NALM6 (cell line): Measurements from ENCODE around the gene CHST15.

DNA sequence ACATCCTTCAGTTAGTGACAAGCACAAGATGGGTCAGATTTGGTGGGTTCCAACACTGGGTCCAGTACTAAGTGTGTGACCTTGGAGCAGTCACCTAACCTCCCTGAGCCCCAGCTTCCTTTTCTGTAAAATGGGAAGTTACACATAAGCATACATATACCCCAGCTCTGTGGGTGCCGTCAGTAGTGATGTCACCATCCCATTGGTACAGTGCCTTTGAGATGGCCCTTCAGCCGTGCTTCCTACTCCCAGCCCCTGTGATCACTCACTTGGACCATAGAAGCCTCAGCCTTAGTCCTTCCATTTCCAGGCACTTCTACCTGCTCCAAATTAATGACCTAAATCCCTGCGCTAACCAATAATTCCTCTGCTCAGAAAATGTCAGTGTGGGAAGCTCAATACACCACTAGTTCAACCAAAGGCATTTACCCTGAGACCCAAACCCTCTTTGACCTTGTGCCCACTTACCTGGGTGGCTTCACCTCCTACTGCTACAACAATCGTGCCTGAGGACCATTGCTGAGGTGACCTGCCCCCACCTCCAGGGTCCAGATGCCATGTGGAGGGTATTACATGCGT lies 95.4 kb downstream of the CHST15 start:
- PRO-cap = no peak

GRCh38 chr10:124089377-124090086 lies 3.9 kb downstream of the CHST15 start:
- PRO-cap = no peak

DNA sequence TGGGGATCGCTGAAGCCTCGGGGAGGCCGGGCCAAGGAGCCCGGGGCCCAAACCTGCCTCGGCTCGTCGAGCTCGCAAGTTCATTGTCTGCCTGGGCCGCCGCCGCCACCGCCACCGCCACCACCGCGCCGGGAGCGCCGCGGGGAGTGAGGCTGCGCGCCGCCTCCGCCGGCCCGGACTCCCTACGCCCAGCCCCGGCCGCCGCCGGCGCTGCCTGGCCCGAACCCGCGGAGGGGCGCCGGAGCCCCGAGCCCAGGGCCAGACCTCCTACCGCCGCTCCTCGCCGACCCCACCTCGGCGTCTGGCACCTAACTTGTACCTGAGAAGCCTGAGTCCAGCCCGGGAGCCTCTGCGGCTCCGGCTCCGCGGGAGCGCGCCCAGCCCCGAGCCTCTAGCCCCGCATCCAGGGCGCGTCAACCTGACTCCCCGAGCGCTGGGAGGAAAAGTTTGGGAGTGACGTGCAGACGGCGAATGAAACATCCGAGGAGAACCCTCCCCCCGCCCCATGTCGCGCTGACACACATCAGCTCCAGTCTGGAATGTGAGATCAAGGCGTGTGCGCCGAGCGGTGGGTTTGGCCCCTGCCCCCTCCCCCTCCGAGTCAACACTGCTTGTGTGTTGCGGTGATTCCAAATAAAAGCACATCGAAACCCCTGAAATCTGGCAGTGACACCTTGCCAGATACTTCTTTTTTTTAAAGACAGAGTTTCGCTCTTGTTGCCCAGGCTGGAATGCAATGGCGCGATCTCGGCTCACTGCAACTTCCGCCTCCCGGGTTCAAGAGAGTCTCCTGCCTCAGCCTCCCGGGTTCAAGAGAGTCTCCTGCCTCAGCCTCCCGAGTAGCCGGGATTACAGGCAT lies at the start of gene CHST15:
CHST15 (minus strand) TSS at position 449 of the 859 bp plus-strand sequence.
- PRO-cap = bidirectional peak, plus-strand start at position 83 of the sequence, minus-strand start outside the sequence; bidirectional peak, plus-strand start at position 532 of the sequence, minus-strand start at position 447 of the sequence; bidirectional peak, plus-strand start at position 697 of the sequence, minus-strand start at position 609 of the sequence

GRCh38 chr10:124143468-124144052 lies 50.2 kb upstream of the CHST15 start:
- PRO-cap = no peak

GRCh38 chr10:124522694-124523855 lies 61.5 kb downstream of the LHPP start:
- PRO-cap = no peak

GRCh38 chr10:124524868-124525609 lies 63.4 kb downstream of the LHPP start:
- PRO-cap = no peak

DNA sequence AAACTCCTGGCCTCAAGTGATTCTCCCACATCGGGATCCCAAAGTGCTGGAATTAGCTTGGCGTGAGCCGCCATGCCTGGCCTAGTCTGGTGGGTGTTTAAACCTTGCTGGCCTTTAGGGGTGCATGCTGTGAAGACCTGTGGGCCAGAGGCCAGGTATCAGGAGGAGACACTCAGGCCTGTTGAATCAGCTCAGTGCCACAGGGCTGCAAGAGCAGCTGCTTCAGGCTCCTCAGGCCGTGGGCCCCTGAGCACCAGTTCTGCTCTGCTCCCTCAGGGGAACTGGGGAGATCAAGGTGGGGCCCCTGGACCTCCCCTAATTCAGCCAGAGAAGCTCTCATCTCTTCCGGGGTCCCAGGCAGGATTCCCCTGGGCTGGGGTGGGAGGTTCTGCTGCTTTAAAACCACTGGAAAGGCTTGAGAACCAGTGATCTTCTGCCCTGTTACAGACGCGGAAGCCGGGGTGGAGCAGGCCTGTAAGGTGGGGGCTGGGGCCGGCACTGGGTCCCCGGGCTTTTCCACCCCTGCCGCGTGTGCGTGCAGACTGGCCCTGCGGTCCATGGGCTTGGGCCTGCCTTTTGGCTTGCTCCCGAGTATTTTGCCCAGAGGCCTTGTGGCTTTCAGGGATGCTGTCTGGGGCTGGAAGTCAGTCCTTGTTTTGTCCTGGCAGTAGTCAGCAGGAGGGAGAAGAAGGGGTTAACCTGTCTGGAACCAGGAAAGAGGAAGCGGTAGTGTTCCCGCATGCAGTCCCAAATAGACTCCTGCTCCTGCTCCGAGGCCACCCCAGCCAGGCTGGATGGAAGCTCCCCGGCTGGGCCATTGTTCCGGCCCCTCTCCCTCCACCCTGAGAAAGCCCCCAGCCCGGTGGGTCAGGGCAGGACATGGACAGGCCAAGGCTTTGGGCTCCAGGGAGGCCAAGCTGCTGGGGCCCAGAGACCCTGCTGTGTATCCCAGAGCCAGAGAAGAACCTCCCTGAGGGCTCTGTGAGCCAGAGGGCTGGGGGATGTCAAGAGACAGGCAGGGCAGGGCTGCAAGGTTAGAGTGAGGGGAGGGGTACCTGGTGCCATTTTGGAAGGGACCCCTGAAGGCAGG lies 74.3 kb downstream of the LHPP start:
- PRO-cap = bidirectional peak, plus-strand start at position 425 of the sequence, minus-strand start at position 451 of the sequence

GRCh38 chr10:124547311-124547650 lies 85.7 kb downstream of the LHPP start:
- PRO-cap = no peak

- PRO-cap = no peak
Observed at GRCh38 chr10:124565469-124566365, 104.1 kb downstream of the LHPP start.

GRCh38 chr10:124634496-124634953 lies 109.7 kb downstream of the FAM53B start:
- PRO-cap = no peak

DNA sequence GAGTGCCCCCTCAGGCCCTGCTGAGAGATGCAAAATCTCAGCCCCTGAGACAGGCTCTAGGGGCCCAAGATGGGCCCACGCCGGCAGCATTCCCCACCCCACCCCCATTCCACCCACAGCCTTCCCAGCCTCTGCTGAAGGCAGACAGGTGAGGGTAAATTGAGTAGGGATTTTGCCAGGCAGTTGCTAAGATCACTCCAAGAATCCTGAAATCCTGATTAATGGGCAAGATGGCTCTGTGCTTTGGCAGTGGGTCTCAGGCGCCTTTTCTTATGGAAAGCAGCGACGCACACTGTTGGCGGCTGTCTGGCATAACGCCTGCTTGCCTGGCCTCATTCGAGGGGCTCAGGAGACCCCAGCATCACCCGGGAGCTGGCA lies 98.8 kb downstream of the FAM53B start:
- PRO-cap = no peak

DNA sequence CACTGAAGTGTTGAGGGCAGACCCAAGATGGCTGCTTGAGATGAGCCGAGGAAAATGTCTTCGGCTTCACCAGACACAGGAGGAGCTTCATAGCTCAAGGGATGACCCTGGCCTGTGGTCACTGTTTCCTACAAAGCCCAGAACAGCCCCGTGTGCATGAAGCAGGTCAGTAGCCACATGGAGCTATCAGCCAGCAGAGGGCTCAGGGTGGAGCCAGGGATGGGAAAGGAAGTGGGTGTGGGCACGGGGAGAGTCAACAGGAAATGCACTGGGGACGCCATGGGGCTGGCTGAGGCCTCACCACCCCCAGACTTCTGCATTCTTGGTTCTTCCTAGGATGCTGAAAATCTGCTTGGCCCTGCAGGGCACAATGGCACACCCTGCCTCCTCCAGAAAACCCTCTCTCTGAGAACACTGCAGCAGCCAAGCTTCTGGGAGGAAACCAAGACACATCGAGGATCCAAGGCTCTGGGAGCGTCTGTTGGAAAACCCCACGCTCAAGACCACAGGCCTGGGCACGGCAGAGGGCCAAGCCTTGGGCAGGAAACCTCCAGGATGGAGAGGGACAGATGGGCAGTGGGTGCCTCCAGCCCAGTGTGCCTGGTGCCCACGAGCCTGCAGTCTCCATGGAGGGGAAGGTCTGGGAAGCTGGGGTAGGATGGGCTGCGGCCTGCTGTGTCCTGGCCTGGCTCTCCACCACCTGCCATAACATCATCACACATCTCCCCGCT lies 96.3 kb downstream of the FAM53B start:
- PRO-cap = no peak

GRCh38 chr10:124648629-124649421 lies 95.4 kb downstream of the FAM53B start:
- PRO-cap = no peak

DNA sequence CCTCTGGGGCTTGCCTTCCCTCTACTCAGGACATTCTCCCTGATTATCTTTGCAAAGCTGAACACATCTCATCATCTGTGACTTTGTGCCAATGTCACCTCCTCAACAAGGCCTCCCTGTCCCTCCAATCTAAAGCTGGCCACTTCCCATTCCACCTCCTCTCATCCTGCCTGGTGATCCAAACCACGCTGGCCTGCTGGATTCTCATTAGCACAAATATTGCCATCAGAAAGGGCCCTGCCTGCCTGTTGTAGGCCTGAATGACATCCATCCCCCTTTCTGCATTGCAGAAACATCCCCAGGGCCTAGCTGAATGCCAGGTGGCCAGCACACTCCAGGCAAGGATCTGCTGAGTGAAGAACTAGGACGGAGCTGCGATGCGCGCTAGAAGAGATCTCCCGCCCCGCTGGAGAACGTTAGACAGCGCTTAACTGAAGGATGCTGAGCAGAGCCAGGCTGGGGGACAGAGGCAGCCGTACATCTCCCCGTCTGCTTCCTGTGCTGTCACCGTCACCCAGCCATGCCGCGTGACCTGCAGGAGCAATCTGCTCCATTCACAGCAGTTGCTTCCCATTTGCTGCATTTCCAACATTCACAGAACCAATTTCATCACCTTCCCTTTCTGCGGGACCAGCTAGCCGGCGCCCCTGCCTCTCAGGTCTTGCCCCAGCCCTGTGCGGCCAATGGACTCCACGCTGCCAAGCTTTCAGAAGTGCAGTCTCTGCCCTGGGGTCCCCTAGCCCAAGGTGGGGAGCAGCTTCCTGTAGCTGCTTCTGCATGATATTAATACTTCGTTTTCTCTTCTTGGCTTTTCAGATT lies 73.3 kb downstream of the FAM53B start:
- PRO-cap = no peak

- PRO-cap = no peak
Observed at GRCh38 chr10:124677083-124677822, 66.9 kb downstream of the FAM53B start.

DNA sequence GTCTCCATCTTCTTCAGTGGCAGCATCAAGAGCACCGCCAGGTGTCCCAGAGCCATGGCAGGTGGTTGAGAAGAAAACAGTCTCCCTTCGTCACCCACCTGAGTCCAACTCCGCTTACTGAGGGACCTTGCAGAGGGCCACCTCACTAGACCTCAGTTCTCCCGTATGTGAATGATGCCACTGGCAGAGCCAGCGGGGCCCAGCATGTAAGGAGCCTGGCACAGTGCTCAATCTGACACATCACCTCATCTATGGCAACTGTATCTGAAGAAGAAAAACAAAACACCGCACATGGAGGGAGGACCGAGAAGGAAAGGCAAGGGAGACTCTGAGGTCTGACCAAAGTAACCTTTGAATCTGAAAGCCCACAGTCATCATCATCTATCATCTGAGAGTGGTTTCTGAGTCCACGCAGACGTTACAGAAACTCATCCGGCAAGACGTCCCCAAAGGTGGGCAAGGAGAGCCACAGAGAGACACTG lies 49.3 kb downstream of the FAM53B start:
- PRO-cap = no peak

DNA sequence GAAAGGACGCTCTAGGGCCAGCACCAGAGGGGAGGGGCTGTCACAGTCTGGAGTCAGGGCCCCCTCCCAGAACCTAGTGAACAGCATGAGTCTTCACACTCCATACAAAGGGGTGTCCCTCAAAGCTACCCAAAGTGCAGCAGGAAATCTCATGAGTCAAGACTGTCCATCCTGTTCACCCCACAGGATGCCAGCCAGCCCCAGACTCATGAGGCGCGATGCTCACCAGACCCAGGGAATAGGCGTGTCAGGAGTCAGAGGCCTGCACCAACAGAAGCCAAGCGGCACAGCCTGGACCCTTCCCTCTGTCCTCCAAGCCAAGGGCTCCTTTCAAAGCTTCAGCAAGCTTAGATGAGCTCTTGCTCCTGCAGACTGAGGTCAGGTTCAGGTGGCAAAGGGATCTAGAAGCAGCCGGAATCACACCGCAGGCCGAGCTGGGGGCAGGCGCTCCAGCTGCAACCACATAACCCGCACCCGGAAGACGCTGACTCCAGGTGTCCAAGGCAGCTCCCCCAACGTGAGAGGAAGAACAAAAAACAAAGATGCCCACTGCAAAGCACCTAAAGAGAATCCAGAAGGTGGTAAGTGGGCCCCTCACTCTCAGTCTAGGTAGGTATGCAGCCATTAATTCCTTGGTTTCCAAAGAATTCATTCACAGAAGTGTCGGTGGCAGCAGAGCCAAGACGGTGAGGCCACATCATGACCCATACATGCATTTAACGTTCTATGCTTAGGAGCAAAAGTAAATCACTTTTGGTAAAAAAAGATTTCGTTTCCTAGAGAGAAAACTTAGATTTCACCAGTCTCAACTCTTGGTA lies 9.4 kb downstream of the FAM53B start:
- PRO-cap = unidirectional peak, minus-strand start at position 374 of the sequence

- PRO-cap = no peak
Observed at GRCh38 chr10:124916092-124916459, 25.8 kb upstream of the ZRANB1 start.

DNA sequence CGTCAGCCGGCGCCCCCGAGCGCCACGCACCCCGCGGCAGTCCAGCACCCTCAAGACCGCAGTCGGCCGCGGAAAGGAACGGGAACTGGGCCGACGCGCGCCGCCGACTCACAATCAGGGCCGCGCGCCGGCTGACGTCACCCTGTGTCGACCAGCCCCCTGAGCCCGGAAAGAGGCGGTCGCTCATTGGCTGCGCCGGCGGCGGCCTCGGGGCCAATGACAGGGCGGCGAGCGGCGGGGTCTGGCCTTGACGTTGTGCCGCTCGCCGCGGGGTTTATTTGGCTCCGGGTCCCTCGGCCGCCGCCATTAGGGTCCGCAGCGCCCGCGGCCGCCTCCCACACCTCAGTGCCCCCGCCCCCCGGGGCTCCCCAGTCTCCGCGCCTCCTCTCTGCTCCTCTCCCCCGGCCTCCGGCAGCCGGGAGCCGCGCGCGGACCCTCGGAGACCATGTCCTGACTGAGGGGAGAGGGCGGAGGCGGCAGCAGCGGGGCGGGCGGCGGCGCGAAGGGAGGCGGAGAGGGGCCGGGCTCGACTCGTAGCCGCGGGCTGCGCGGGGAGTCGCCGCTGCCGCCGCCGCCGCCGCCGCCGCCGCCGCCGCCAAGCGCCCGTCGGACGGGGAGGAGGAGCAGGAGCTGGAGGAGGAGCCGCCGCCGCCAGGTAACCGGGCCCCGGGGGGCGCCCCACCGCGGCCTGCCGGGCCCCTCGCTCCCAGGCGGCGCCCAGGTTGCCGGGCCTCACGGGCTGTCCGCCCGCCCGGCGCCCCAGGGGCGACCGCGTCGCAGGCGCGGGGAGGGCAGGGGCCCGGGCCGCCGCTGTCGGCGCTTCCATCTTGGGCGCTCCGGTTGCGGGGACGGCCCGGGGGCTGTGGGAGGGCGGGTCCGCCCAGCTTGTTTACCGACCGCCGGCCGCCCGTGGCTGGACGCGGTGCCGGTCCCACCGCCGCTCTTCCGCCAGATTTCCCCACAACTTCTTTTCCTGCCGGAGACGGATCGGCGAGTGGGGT lies 25.0 kb upstream of the ZRANB1 start:
- PRO-cap = bidirectional peak, plus-strand start at position 278 of the sequence, minus-strand start at position 75 of the sequence; bidirectional peak, plus-strand start at position 479 of the sequence, minus-strand start at position 456 of the sequence

DNA sequence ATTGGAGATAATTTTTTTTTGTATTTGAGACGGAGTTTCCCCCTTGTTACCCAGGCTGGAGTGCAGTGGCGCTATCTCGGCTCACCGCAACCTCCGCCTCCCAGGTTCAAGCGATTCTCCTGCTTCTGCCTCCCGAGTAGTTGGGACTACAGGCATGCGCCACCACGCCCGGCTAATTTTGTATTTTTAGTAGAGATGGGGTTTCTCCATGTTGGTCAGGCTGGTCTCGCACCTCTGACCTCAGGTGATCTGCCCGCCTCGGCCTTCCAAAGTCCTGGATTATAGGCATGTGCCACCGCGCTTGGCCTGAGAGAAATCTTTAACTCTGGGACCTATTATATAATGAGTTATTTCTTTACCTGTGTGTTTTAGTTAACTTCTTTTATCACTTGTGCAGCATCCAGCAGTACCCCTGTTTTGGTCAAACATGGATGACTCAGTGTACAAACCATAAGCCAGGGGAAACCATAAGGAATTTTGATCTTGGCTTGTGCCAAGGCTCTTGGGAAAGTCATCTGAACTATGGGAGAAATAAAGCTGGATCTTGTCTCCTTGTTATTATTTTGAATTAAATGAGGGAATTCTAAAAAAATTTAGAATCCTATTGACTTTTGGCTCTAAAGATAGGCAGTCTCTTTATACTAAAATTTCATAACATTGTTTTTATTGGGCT lies 23.6 kb upstream of the ZRANB1 start:
- PRO-cap = no peak